ENCODE results near the gene PCLAF.

GRCh38 chr15:64152902-64153362, 1.4 kb downstream of the SNX22 start:
- PRO-cap, 3 experiments: no peak in any of the 3 experiments

DNA sequence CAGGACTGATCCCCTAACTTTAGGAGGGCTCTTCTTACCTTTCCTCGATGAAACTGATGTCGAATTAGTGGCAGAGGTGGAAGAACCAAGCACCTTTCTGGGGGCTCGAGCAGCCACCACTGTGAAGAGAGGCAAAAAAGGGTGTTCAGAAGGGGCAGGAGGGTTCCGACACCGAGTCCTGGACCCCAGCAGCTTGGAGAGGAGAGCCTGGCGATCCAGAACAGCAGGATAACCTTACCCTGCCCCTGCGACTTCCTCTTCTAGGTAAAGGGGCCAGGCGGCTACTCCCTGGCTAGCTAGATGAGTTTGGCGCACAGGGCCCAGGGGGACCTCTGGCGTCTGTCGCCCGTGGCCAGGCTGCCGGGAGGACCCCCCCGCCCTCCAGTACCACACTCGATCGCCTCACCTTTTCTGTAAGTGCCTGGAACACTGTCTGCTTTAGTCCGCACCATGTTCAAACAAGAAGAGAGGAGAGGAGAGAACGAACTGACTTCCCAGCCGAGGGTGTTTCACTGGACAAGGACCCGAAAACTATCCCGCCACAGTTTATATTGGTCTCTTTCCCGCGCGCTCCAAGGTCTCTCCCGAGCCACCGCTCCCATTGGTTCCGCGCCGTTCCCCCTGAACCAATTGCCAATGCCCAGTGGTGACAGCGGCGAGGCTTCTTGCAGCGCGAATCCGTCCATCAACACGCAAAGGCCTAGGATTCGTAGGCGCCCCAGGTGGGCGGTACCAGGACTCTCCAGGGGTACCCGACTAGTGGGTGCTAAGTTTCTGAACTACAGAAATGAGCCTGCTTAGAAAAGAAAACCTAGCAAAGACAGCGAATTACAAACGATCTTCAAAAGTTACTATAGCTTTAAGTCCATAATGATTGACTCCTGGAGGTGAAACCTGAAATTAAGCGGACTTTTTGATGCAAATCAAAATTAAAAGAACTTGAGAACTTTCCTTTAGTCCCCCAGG, at the start of gene PCLAF:
Gene PCLAF (minus strand): TSS at position 522 of the 966 bp plus-strand sequence.
- PRO-cap, 3 experiments: peak in 3 of 3 experiments; most common plus-strand start position 732 of the sequence (in 1); most common minus-strand start position 524 of the sequence (in 3)

DNA sequence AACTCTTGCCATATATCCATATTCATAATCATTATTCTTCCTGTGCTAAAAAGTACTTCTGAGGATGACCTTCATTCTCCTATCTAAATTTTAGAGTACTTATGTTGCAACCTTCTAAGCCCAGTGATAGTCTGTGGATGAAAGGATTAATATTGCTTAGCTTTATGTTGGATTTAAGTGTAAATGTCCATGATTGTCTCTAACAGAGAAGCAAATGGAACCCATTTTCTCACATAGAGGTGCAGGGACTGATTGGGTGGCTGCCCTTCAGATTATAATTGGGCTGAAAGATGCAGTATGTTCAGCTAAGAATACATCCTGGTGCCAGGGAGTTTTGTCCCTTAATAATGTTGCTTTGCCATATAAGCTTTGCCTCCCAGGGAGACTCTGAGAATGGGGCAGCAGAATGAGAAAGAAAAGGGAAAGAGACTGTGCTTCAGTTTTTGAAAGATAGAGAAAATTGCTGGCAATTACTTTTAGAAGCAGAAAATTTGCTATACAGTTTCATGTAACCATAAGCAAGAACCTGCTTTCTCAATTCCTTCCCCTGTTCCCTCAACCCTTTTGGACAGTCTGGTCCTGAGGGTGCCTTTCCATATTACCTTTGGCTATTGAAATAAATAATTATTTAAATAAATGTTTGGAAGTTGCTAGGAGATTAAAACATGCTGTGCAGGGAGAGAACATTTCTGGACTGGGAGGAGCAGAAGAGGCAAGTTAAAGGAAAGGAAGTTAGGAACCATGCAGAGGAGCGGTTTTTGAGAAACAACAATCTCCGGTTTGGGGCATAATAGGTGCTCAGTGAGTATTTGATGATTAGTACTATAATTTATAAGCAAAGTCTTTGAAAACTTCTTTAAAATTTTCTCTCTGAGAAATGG, 41.5 kb downstream of the ZNF609 start:
- PRO-cap, 3 experiments: no peak in any of the 3 experiments

DNA sequence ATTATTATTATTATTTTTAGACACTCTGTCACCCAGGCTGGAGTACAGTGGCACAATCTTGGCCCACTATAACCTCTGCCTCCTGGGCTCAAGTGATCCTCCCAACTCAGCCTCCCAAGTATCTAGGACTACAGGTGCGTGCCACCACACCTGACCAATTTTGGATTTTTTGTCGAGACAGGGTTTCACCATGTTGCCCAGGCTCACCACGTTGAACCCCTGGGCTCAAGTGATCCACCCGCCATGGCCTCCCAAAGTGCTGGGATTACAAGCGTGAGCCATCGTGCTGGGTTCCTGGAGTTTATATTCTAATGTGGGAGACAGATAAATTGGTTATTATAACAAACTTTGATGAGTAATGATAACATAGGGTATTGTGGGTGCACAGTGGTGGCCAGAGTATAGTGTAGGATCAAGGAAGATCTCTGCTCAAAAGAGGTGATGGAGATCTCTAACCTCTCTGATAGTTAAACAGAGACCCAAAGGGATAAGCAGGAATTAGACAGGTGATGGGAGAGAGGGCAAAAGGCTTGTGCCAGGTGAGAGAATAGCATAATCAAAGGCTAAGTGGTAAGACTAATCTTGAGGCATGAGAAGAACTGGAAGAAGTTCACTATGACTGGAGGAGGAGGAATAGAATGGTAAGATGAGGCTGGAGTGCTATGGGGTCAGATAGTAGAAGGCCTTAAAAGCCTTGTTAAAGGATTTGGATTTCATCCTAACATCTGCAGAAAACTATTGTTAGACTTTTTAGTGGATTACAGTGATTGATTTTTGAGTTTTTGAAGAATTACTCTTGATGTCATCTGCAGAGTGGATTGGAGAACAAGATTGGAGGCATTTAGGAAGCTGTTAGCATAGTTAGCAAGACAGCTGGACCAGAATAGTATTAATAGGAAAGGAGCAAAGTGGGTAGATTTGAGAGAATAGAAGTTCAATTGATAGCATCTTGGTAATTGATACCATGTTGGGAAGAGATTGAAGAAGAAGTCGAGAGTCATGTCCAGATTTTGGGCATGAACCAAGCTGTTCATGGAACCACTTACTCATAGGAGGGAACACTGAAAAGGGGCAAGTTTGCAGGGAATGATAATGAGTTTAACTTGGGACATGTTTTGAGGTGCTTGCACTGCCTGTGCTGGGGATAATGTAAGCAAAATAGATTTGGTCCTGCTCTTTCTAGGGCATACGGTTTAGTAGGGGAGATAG, 57.8 kb downstream of the ZNF609 start:
- PRO-cap, 3 experiments: no peak in any of the 3 experiments

- PRO-cap, 3 experiments: no peak in any of the 3 experiments
These were observed 139.9 kb downstream of the RBPMS2 start for GRCh38 chr15:64635042-64636273.

- PRO-cap, 3 experiments: no peak in any of the 3 experiments
These were observed 12.8 kb downstream of the RBPMS2 start for GRCh38 chr15:64762670-64762990.

DNA sequence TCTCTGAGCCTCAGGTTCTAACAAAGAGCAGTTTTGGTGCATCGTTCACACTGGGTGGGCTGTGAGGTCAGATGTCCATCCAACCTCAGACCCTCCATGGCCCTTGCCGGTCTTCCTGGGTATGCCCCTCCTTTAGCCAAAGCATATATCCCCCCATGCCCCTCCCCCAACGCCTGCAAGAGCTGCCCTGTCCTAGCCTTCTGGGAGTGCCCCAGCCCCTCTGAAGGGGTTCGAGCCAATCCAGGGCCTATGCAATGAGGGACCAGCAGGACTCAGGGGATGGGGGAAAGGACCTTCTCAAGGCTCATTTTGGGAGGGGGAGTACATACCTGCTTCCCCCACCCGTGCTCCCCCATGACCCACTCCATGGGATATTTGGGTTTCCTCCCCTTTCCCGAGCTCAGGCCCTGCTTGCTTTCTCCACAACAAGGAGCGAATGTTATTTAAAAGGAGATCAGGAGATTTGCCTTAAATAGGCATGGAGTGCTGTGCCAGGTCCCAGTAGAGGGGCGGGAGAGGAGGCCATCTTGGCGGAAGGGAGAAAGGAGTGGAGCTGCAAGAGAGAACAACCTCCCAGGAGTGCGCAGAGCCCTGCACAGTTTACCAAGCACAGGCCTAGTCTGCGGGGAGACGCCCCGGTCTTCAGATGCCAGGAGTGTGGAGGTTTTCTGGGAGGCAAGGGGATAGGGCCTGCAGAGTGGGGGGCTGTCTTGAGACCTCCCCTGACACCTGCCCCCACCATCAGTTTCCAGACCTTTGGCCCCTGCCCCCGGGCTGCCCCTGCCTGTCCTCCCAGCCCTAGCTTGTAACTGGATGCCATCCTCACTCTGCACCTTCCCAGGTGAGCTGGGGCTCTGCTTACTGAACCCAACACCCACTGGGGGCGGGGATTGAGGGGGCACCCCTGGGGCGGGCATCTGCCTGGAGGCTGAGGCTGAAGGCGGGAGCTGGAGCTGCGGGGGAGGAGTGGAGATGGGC, 18.1 kb downstream of the PIF1 start:
- PRO-cap, 3 experiments: no peak in any of the 3 experiments

DNA sequence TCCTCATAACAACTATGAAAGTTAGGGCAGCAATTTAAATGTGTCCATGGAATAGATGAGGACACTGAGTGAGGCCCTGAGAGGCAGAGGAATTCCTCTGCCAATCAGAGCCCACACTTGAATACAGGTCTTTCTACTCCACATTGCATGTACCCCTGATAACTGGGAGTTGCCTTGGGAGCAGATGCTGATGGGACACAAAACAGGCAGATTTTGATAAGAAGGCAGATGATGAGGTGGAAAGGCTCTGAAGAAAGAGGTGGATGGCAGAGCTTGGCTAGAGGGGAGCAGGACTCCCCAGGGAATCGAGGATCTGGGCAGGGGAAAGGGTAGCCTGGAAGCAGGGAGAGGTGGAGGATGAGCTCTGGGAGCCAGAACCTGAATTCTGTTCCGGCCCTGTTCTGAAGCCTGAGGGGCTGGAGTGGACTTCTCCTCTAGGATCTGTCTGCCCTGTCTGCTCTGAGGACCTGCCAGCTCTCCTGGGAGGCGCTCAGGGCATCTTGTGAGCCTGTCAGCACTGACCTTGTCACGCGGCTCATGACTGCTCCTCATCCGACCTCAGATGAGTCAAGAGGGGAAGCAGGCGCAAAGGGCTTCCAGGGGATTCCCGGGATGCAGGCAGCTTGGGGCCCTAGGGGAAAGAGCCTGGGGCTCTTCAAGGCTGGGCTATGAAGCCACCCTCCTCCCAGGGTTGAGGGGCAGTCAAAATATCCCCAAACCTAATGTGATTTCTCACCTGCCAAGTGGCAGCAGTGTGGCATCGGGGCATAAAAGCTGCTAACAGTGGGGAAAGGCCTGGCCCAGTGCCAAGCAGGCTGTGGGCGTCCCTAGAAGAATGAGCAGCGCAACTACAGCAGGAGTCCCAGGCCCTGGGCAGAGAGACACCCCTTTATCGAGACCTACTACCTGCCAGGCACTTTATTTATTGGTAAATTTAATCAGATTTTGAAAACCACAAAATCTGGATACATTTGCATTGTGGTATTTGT, 27.8 kb upstream of the ANKDD1A start:
- PRO-cap, 3 experiments: peak in 1 of 3 experiments; most common plus-strand start position 621 of the sequence (in 1); most common minus-strand start position 478 of the sequence (in 1)

DNA sequence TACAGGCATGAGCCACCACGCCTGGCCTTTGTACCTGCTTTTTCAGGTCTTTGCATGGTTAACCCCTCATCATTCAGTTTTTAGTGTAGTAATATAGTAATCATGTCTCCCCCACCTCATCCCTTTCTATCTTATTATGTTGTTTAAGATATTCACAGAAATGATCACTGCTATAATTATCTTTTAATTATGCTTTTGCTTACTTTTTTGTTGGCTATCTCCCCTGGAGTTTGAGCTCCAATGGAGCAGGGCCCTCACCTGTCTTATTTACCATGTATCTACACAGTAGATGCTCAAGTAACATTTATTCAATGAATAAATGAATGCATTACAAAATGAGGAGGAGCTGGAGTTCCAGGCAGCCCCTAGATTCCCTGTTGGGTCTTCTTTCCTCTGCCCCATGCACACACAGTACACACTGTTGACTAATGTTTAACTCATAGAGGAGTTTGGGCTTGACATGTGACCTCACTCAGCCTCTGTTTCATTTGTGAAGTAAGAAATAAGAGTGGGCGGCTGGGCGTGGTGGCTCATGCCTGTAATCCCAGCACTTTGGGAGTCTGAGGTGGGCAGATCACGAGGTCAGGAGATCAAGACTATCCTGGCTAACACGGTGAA, 1.1 kb upstream of the SLC51B start:
- PRO-cap, 3 experiments: no peak in any of the 3 experiments

- PRO-cap, 3 experiments: peak in 1 of 3 experiments; most common plus-strand start chr15:65385057 (in 1); most common minus-strand start chr15:65384994 (in 1)
These were observed 7.1 kb upstream of the IGDCC3 start for GRCh38 chr15:65384758-65385365.

GRCh38 chr15:65421091-65422188, 1.3 kb downstream of the IGDCC4 start:
- PRO-cap, 3 experiments: peak in 2 of 3 experiments; most common plus-strand start chr15:65421823 (in 1); most common minus-strand start chr15:65421554 (in 2)

- PRO-cap, 3 experiments: no peak in any of the 3 experiments
These were observed 3.8 kb downstream of the SLC24A1 start for GRCh38 chr15:65625420-65626117.

GRCh38 chr15:65766737-65767477, 25.2 kb downstream of the DENND4A start:
- PRO-cap, 3 experiments: no peak in any of the 3 experiments

GRCh38 chr15:65783842-65784393, 8.2 kb downstream of the DENND4A start:
- PRO-cap, 3 experiments: no peak in any of the 3 experiments

DNA sequence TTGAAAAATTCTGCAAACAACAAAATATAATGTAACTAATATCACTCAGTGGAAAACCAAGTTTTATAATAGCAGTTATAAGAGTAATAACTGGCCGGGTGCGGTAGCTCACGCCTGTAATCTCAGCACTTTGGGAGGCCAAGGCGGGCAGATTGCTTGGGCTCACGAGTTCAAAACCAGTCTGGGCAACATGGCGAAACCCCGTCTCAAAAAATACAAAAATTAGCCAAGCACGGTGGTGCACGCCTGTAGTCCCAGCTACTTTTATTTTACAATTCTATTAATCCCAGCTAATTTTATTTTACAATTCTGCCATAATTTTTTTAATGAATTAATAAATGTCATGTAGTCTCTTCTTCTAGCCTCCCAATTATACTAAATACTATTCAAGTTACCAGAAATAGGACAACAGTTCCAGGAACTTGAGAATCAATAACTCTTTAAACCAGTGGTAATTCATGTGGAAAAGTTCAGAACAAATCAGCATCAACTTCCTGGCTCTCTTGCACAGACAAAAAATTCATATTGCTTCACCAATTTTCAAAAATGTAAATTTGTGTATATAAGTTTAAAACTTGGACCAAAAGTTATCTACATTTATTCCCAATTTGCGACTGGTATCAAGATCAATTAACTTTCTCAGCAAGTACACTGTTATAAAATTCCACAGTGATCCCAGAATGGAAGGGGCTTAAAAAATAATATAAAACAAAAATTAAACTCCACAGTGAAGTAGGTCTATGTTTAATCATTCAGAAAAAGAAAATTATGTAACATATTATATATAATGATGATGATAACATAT, 2.1 kb downstream of the DENND4A start:
- PRO-cap, 3 experiments: no peak in any of the 3 experiments

GRCh38 chr15:65790587-65791340, 1.3 kb downstream of the DENND4A start:
- PRO-cap, 3 experiments: no peak in any of the 3 experiments

DNA sequence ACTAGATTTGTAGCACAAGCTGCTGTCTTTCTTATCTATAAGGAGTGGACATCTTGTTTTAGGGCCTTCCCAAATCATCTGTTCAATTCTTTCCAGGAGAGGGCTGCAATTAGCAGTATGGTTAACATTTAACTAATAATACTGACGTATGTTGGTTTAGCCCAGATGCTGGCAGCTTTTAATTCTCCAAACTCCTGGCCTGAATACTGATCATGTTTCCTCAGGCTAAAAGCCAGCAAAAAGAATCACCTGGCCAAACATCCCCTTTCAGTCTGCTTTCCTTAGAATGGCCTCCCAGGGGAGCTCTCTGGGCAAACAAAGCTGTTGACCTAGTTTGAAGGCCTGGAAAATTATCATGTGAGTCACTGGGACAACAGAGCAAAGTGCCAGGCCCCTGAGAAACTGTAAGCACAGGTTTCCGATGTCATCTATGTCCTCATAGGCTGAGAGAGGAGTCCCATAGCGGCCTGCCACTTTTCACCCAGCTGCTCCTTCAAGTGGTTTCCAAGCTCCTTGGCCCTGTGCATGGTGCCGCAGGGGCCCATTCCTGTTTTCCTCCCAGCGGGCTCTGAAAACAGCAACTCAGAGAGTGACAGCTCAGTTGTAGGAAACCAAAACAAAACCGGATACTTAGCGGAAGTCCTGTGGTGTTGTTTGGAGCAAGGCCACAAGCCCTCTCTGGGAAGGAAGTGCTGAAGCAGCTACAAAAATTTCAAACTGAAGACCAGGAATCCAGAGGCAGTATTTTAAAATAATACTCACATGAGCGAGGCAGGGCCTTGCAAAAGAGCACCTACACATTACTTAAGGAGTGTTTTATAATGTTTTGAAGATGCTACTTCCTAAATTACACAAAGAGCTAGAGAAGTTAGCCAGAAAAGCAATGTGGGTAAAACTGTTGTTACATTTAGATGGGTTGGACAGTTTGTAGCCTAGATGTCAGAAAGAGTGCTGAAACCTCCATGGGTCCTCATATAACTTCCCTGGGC, 36.5 kb upstream of the RAB11A start:
- PRO-cap, 3 experiments: no peak in any of the 3 experiments

- PRO-cap, 3 experiments: no peak in any of the 3 experiments
These were observed 11.3 kb upstream of the RAB11A start for GRCh38 chr15:65857864-65858566.

DNA sequence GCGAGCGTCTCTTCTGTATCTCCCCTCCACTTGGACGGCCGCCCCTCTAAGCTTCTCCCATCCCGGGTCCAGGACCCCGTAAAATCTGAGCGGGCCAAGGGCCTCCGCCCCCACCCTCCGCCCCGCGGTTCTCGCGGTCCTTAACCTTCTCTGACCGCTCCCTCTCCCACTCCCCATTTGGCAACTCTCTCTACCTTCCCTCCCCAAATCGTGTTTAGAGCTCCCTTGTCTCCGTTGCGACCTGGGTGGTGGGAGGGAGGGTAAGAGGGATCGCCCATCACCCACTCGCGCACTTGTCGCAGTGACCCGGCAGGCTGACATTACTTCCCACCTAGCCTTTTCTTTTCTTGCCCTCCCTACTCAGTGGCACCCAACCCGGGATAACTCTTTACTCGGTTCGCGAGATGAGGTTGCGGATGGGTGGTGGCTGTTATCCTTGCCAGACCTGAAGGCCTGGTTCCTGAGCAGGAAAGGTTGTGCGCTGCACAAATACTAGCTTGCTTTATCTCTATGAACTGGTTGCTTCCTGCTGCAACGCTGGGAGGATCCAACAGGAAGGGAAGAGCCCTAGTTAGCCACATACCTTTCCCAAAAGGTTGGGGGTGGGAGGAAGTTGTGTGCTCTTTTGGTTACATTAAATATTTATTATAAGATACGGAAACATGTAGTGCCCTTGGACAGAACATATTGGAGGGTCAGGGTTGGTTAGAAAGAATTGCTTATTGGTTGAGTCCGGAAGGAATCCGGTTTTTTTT, 1.0 kb downstream of the RAB11A start:
- PRO-cap, 3 experiments: peak in 3 of 3 experiments; most common plus-strand start position 532 of the sequence (in 1); most common minus-strand start position 447 of the sequence (in 2)

GRCh38 chr15:65870875-65871366, 1.6 kb downstream of the RAB11A start:
- PRO-cap, 3 experiments: peak in 3 of 3 experiments; most common minus-strand start chr15:65871027 (in 3)

Measured in Metastatic Breast Carcinoma in the Ovary (tissue), 3 donors.